GM23338 (cell line): ENCODE results near the gene RBM19.

- PRO-cap, result no peak
- RAMPAGE, long total RNA, result no peak
These were observed 106.1 kb downstream of the TRAFD1 start for GRCh38 chr12:112231362-112231943.

DNA sequence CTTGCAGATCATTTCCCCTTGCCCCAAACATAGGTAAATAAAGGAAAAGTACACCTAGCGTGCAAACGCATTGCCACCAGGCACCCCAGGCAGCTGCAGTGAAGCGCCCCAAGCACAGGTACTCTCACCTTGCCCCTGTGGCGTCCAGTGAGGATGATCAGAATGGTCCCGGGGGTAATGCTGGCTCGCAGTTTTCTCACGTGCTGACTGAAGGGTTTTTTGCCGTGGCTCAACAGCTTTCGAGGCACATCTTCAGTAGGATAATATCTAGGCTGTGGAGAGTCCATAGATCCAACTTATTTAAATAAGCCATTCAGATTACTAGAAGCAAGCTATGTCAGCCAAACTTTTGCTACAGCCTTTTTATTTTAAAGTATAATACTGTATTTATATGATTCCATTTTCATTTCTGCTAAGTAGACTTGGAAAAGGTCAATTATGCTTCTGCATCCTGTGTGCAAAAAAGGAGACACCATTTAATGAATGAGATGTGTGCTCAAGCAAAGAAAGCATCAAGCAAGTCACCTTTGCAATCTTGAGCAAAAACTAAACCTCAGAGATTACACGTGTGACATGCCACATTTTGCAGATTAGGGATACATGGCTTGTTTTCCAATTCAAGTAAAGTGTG lies 2.7 kb downstream of the RPL6 start:
- PRO-cap, result no peak
- RAMPAGE, long total RNA, result no peak

DNA sequence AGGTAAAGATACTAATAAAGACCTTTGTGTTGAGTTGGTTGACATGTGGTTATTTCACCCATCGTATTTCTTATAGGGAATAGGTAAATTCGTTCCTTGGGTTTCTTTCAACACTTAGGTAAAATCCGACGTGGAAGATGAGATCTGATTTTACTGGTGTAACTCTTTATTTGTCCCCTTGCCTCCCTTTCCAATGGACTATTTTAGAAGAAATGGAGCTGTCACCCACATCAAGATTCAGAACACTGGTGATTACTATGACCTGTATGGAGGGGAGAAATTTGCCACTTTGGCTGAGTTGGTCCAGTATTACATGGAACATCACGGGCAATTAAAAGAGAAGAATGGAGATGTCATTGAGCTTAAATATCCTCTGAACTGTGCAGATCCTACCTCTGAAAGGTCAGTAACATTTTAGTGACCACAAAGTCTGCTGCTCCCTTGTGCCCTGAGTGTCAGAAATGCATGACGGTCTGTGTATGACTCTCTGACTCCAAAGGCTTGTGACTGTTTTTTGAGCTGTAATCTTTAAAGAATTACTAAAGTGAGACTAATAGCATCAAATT lies 31.4 kb downstream of the PTPN11 start:
- PRO-cap, result no peak
- RAMPAGE, long total RNA, result no peak

DNA sequence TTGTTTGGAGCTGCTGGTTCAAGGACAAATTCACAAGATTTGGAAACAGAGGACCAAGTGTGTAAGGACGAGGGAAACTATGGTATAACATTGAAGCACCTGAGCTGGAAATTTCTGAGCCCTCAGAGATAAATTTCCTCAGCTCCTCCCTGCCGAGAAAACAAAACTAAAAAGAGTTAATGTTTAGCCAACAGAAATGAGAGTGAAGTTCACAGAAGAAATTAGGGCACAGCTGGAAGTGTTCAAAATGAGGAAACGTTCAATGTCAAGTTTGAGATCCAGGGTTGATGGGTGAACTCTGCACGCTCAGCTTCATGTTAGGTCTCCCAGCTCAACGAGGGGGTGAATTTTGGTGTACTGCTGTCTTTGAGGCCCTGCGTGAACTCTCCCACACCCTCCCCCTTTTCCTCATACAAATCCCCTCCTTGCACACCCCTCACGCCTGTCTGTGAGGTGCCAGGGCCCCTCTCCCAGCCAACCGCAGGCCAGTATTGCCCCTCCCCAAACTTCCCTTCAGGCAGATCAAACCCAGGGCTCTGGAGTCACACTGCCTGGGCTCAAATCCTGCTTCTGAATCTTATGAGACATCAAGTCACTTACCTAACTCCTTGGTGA lies 13.3 kb upstream of the OAS3 start:
- PRO-cap, result no peak
- RAMPAGE, long total RNA, result no peak

DNA sequence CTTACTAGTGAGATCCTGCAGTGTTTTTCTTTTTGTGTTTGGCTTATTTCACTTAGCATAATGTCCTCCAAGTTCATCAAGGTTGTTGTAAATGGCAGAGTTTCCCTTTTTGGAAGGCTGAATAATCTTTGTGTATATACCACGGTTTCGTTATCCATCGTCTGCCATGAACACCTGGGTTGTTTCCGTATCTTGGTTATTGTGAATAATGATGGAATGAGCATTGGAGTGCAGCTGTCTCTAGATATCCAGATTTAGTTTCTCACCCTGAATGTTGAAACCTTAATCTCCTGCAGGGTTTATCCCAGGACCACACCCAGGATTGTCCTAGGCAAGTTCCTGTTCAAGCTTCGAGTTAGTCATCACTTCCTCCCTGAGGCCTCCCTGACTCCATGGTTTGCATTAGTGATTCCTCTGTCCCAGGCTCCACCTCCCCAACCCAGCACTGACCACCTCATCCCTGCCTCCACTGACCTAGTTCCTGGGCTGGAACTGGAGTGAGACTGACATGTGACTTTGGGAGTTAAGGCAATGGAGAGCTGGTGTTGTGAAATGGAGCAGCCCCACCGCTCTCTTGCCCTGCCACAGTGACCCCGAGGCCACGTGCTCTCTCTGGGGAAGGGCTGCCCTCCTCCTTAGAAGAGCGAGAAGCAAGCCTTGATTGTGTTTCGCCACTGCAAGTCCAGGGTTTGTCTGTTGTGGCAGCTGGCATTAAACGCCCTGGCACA lies 15.9 kb upstream of the DTX1 start:
- PRO-cap, result unidirectional peak, plus-strand start at position 477 of the sequence
- RAMPAGE, long total RNA, result no peak

- PRO-cap, result no peak
- RAMPAGE, long total RNA, result no peak
These were observed 6.2 kb downstream of the DTX1 start for GRCh38 chr12:113062582-113063217.

DNA sequence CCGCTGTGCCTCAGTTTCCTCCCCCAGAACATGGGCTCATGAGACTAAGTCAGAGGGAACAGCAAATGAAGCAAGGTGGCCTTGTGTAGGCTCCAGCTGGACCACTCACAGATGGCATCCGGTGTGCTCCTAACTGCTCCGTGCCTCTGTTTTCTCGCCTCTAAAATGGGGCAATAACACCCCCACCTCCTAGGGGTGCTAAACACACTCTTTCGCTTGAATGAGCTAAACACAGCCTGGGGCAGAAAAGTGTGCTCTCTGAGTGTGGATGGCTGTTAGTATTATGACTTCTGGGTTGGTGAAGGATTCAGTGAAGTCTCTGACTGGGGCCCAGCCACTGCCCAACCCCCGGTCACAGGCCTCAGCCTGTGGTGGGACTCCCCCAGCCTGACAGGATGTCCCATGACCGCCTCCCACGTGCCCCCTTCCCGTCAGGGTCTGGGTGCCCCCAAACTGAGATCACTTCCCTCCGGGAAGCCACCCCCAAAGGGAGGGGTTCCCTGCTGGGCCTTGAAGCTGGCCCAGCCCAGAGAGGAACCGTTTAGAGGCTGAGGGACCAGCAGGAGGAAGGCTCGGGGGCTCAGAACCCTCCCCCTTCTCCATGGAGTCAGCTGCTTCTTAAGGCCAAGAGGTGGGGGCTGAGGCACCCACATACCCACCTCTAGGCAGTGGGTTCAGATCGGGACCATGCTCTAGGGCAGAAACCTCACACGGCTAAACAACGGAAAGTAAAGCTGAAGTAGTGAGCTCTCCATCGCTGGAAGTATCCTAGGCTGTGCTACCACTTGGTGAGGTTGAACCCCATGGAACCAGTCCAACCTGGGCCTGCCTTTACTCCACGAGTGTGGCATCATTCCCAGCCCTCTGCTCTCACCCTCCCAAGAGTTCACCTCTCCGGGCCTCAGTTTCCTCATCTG lies 13.7 kb downstream of the DTX1 start:
- PRO-cap, result no peak
- RAMPAGE, long total RNA, result no peak

DNA sequence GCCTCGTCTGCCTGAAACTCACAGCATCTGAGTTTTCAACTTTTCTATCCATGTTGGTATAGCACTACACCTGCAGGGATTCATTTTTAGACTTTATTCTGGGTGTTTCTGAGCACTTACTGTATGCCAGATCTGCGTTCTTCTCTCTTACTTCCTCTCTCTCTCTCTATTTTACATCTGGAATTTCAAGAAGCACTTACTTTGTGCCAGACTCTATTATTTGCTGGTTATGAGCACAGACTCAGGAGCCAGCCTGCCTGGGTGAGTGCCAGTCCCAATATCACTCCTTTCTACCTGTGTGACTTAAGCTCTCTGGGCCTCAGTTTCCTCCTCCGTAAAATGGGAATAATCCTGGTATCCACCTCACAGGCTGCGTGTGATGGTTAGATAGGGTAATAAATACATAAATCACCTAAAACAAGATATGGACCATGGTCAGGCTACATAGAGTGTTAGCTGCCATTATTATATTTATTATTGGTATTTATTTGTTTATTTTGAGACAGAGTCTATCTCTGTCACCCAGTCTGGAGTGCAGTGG lies 24.4 kb downstream of the RASAL1 start:
- PRO-cap, result no peak
- RAMPAGE, long total RNA, result no peak

DNA sequence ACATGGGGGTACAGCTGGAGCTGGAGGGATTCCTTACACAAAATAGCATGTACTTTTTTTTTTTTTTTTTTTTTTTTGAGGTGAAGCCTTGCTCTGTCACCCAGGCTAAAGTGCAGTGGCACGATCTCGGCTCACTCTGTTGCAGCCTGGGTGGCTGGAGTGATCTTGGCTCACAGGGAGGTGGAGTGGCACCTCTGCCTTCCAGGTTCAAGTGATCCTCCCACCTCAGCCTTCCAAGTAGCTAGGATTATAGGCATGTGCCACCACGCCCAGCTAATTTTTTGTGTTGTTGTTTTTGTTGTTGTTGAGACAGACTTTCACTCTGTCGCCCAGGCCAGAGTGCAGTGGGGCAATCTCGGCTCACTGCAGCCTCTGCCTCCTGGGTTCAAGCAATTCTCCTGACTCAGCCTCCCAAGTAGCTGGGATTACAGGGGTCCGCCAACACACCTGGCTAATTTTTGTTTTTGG lies 5.2 kb upstream of the RASAL1 start:
- PRO-cap, result no peak
- RAMPAGE, long total RNA, result no peak

DNA sequence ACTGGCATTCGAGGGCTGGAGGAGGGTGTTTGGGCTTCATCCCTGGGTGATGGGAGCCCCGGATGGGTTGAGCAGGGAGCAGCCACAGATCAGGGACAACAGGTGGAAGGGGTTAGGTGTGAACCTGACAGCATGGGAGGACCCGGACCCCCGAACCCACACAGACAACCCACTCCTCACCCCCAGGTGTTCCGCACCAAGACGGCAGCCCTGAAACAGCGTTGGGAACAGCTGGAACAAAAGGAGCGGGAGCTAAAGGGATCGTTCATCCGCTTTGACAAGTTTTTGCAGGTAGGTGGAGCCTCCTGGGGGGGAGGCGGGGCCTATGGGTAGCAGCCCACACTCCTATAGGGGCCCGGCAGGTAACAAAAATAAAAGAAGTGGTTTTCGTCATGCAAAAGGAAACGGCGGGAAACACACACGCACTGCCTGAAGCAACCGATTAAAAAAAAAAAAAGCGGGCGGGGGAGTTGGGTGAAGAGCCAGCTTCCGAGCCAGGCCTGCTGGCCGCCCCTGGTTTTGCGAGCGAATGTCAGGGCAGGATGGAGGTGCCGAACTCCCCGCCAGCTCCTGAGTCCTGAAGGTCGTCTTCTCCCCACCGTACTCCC lies 3.2 kb downstream of the CFAP73 start:
- PRO-cap, result bidirectional peak, plus-strand start at position 524 of the sequence, minus-strand start at position 229 of the sequence
- RAMPAGE, long total RNA, result no peak

- PRO-cap, result no peak
- RAMPAGE, long total RNA, result no peak
These were observed 1.2 kb downstream of the TPCN1 start for GRCh38 chr12:113222471-113222894.

DNA sequence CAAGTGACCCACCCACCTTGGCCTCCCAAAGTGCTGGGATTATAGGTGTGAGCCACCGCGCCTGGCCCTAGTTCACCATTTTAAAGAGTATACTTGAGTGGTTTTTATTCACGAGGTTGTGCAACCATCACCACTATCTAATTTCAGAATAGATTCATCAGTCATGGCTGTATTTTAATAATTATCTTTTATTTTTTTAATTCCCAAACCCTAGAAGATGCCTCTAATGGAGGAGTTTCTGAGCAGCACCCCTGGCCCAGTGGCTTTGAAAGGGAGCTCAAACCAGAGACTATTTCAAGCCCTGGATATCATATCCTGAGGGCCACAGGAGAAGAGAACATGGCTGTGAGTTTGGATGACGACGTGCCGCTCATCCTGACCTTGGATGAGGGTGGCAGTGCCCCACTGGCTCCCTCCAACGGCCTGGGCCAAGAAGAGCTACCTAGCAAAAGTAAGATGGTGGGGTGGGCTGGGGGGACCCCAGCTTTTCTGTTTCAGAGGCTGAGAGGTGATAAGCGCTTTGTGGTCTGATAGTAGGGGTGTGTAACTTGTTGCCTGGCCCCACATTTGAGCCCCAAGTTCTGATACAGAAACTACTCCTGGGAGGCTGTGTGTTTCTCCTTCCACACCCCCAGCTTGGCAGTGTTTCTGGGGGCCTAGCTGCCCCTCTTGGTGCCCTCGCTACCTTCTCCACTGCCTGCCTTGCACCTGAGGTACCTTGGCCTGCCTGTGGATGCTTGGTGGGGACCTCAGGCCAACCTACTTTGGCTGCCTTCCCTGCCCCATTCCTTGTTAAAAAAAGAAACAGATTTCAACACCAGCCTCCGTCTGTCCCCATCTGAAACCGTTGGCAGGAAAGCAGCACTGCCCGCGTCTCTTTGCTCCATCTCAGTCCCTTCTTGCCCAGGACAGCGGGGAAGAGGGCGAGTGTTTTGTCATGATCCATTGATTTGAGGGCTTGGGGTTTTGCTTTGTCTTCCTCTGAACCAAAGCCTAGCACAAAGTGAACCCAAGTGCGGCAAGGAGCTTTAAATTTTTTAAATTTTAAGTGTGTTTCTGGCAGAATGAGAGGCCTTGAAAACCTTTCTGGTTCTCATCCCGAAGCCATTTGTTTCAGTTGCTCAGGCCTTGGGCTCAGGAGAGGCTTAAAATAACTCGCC lies 5.6 kb downstream of the TPCN1 start:
- PRO-cap, result no peak
- RAMPAGE, long total RNA, result no peak

GRCh38 chr12:113232287-113232849 lies 11.1 kb downstream of the TPCN1 start:
- PRO-cap, result no peak
- RAMPAGE, long total RNA, result no peak

GRCh38 chr12:113239799-113240621 lies 18.7 kb downstream of the TPCN1 start:
- PRO-cap, result no peak
- RAMPAGE, long total RNA, result no peak

DNA sequence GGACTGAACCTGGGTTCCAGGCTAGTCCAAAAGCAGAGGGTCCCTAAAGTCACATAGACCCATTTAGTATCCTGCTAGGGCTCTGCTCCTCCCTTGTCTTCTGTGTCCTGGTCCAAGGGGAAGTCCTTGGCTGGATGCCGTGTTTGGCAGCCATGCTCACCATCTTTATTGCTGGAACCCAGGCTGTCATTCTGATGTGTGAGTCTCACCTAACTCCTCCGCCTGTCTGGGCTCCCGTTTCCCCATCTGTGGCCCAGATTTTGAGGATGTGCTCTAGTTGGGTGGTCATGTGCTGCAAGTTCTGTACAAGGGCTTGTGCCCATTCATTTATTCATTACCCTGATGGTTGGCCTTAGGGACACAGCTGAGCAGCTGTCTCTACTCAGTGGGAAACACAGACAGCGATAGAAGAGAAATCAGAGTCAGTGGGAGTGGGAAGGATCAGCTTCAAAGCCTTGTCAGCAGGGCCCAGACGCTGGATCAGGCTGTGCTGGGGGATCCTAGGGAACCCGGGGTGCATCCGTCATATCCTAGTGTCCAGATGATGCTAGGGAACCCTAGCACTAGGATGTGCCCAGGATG lies 1.1 kb downstream of the PLBD2 start:
- PRO-cap, result no peak
- RAMPAGE, long total RNA, result no peak

DNA sequence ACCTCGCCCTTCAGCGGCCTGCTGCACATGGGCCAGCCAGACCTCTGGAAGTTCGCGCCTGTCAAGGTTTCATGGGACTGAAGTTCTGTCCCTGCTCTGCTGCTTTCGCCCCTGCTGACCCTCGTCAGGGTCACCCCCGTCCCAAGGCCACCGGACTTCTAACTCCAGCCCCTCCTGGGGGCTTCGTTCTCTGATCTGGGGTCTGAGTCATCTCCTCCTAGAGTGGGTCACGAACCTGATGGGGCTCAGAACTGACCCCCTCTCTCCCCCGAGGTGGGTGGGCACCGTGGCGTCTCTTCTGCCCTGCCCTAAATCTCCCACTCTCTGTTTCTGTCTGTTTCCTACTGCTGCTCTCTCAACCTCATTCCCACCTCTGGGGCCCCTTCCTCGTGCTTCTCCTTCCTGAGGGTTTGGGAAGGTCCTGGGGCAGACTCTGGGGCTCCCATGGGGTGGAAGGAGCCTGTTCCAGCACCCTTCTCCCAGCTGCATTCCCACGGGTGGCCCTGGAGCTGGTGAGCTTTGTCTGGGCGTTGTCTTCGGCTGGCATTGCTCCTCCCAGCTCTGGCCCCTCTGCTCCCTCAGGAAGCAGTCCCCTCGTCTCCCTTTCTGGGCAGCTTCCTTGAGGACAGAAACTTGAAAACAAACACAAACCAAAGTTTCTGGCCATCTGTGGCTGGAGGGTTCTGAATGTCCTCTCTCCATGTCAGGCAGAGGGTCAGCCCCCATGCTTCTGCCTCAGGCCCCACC lies 15.0 kb downstream of the SDS start:
- PRO-cap, result no peak
- RAMPAGE, long total RNA, result no peak

DNA sequence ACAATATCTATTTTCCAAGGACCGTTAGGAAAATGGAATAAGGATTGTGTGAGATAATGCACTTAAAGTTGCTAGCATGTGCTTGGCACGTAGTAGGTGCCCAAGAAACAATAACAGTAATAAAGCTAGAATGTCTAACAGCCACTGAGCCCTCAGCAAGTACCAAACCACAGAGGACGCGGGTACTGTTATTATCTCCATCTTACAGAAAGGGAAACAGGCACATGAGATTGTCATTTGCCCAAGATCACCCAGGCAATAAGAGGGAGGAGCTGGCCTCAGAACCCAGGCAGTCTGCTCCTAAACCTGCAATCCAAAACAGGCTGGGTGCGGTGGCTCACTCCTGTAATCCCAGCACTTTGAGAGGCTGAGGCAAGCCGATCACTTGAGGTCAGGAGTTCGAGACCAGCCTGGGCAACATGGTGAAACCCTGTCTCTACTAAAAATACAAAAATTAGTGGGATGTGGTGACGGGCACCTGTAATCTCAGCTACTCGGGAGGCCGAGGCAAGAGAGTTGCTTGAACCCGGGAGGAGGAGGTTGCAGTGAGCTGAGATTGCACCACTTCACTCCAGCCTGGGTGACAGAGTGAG lies 5.1 kb upstream of the SDS start:
- PRO-cap, result no peak
- RAMPAGE, long total RNA, result no peak

GRCh38 chr12:113932644-113933586 lies 33.2 kb downstream of the RBM19 start:
- PRO-cap, result bidirectional peak, plus-strand start at chr12:113933499, minus-strand start at chr12:113933414
- RAMPAGE, long total RNA, result no peak

- PRO-cap, result bidirectional peak, plus-strand start at chr12:113966523, minus-strand start at chr12:113966317
- RAMPAGE, long total RNA, result no peak
These were observed at the start of gene RBM19 for GRCh38 chr12:113966192-113966805. RBM19 (minus strand) TSS chr12:113966325.

GRCh38 chr12:114335146-114335557 lies 70.8 kb downstream of the TBX5 start:
- PRO-cap, result no peak
- RAMPAGE, long total RNA, result no peak